Urinary bladder (tissue), 3 donors: ENCODE data around the genes REG3A and ELMOD3.

DNA sequence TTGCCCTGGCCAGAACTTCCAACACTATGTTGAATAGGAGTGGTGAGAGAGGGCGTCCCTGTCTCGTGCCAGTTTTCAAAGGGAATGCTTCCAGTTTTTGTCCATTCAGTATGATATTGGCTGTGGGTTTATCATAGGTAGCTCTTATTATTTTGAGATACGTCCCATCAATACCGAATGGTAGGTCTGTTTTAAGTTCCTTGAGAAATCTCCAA, 403.9 kb upstream of the REG3G start:
- PRO-cap: no peak
- RAMPAGE, long total RNA: no peak

GRCh38 chr2:79159130-79159810, at the start of gene REG3A:
TSS of gene REG3A (minus strand) at chr2:79159753.
- PRO-cap: no peak
- RAMPAGE, long total RNA: no peak

DNA sequence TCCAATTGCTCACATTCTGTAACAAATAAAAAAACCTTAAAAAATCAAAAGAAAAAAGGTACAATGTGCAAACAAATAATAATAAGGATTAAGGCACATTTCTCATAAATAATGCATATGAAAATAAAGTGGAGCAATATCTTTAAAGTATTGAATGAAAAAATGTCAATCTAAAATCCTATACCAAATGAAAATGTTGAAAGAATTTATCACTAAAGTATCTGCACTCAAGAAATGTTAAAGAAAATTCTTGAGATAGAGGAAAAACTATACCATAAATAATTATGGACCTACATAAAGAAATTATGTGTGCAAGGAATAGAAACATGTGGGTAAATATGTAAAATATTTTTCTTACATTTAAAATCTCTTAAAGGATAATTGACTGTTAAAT, 711.2 kb upstream of the LRRTM1 start:
- PRO-cap: no peak
- RAMPAGE, long total RNA: no peak

DNA sequence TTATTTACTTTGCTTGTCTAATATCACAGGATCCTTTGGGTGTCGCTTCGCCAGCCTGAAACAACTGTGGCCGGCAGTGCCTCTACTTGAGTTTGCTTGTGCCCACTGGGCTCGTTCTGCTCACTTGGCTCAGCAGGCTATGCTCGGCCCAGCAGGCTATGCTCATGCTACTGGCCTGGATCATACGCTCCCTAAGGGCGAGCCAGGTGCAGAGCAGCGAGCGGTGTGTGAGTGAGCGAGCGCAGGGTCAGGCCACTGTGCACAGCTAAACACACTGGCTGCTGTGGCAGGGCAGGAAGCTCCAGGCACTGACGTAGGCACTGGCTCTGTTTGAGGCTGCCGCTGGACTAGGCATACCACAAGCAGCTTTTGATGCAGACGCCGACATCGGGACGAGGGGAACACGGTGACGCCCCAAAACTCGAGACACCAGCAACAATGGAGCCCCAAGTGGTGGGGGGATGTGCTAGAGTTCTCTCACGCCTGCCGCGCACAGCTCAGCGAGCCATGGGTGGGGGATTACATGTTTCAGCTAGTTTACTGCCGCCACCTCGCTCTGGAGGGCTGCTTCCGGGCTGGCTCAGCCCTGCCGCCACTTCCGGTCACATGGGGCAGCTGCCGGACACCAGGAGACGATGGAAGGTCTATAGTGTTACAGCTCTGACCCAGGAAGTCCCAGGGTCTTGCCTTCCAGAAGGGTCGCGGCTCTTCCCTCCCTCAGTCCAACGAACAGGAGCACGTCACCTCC, 1176.7 kb upstream of the LRRTM1 start:
- PRO-cap: no peak
- RAMPAGE, long total RNA: no peak

DNA sequence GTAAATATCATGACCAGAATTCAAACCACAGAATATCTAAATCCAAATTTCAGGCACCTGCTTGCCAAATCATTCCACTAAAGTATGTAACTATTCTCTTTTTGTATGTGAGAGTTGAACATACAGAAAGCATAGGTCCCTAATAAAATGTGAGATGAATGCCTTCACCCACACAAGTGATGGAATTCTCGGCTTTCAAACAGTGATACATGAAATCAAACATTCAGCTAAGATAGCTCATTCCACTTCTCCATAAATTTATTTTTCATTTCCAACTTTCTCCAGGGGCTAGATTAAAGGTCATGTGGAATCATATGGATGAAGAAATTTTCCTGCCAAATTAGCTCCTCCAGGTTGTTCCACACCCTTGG, 721.6 kb downstream of the SUCLG1 start:
- PRO-cap: no peak
- RAMPAGE, long total RNA: no peak

DNA sequence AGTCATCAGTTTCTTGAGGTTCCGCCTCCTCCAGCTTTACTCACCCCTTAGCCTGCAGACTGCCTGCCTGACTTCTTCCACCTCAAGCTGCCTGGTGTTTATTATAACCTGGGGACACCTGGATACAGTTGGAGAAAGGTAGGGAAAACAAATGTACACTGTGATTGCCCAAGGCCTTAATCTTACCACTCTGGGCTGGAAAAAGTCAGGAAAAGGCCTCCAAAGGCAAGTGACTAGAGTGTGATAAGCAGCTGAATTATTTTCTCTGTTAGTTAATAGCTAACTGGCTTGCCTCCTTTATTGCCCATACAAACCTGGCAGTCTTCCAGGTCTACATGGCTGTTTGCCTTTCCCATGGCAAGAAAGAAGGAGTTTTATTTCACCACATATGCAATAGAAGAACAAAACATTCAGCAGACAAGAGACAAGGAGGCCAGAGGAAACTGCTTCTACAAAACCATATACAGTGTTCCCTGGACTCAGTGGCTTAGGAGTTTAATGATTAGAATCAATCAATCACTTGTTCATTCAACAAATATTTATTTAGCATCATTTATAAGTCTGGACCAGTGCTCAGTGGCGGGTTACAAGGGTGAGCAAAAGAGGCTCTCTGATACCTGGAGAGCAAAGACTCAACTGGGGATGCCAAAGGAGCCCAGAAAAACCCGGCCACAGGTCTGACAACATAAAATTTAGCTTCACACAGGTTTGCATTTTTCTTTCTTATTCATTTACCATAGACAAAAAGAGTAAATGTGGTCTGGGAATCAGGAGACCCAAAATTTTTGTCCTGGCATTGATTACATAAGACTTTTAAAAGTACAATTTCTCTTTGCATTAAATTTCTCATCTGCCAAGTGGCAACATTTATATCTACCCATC, 27.5 kb upstream of the SUCLG1 start:
- PRO-cap: no peak
- RAMPAGE, long total RNA: no peak

GRCh38 chr2:84807141-84807529, 73.7 kb downstream of the TRABD2A start:
- PRO-cap: no peak
- RAMPAGE, long total RNA: no peak

DNA sequence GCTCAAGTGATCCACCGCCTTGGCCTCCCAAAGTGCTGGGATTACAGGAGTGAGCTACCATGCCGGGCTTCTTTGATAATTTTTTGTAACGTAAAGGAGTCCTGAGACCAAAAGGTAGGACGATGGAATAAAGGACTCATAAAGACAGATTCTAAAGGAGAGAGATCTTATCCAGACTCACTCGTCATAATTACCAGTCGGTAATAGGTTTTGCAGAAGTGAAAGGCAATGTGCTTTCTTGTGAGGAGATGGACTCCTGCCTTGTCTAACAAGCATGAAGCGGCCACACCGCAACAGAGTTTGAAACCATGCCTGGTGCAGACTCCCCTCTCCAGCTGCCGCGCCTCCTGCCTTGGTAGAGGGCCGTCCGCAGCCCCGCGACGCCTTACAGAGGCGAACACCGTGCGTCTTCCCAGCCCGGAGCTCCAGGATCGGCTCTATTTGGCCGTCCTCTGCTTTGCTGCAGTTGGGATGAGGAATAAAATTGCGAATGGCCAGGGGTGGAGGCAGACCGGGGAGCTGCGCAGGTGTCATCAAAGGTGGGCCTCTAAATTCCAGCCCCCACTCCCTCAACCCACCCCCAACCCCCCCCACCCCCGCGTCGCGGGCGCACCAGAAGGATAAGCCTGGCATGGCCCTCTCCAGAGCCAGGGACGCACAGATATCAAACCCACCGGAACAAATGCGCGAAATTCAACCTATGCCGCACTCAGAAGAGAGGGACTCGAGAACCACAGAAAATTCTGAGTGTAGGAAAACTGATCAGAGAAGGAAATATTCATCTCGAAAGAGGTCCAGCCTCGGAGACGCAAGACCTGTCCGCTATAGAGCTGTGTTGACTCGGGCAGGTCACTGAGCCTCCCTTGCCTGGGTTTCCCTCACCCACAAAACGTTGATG, 1.2 kb downstream of the TRABD2A start:
- PRO-cap: no peak
- RAMPAGE, long total RNA: no peak

DNA sequence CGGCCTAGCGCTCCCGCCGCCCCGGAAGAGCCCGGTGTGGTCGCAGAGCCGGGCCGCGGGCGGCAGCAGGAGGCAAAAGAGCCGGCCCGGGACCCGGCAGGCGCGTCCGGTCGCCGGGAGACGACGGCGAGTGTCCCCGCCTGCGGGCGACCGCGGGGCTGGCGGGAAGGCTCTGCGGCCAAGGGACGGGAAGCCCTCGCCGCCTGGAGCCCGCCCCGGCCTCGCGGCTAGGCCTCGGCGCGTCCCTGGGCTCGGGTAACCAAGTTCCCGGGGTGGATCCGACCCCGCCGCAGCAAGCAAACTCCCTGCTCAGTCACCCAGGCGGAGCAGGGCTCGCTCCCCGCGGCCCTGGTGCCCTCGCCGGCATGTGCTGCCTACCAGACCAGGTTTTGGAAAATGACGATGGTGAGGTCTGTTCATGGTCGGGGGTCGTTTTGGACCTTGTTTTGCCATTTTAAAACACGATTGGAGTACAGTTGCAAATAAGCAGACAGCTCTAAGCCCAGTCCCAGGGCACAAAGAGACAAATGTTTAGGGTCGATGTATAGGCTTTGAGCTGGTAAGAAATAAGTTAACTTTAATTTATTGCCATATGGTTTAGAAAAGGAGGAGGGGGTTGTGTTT, 987 bp downstream of the KCMF1 start:
- PRO-cap: no peak
- RAMPAGE, long total RNA: no peak

- PRO-cap: no peak
- RAMPAGE, long total RNA: no peak
These were observed 18.2 kb downstream of the KCMF1 start for GRCh38 chr2:84989112-84989622.

- PRO-cap: no peak
- RAMPAGE, long total RNA: no peak
These were observed 79.3 kb upstream of the TCF7L1 start for GRCh38 chr2:85053853-85054306.

DNA sequence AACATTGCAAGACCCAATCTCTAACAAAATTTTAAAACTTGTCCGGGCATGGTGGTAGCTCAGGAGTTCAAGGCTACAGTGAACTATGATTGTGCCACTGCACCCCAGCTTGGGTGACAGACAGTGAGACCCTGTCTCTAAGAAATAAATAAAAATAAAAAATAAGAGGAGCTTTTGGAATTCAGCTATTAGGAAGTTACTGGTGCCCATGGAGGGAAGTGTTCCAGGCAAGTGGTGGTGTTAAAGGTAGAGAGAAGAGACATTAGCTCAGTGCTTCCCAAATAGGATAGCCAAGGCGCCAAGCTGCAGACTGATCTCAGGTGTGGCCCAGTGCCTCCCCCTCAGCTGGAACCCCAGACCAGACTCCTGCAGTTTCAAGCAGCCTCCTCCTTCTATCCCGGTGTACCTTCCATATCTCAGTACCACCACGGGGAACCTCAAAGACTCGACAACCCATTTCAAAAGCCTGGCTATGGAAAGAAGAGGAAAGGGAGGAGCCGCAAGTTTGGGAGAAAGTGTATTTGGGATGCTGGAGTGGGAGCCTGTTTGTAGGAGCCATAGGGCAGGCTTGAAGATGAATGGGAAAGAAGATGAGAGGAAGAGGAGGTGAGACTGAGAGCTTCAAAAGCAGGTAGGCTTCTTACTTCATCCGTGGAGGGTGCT, 8.0 kb downstream of the TCF7L1 start:
- PRO-cap: no peak
- RAMPAGE, long total RNA: no peak

GRCh38 chr2:85231825-85232430, 95.9 kb downstream of the TGOLN2 start:
- PRO-cap: no peak
- RAMPAGE, long total RNA: no peak

DNA sequence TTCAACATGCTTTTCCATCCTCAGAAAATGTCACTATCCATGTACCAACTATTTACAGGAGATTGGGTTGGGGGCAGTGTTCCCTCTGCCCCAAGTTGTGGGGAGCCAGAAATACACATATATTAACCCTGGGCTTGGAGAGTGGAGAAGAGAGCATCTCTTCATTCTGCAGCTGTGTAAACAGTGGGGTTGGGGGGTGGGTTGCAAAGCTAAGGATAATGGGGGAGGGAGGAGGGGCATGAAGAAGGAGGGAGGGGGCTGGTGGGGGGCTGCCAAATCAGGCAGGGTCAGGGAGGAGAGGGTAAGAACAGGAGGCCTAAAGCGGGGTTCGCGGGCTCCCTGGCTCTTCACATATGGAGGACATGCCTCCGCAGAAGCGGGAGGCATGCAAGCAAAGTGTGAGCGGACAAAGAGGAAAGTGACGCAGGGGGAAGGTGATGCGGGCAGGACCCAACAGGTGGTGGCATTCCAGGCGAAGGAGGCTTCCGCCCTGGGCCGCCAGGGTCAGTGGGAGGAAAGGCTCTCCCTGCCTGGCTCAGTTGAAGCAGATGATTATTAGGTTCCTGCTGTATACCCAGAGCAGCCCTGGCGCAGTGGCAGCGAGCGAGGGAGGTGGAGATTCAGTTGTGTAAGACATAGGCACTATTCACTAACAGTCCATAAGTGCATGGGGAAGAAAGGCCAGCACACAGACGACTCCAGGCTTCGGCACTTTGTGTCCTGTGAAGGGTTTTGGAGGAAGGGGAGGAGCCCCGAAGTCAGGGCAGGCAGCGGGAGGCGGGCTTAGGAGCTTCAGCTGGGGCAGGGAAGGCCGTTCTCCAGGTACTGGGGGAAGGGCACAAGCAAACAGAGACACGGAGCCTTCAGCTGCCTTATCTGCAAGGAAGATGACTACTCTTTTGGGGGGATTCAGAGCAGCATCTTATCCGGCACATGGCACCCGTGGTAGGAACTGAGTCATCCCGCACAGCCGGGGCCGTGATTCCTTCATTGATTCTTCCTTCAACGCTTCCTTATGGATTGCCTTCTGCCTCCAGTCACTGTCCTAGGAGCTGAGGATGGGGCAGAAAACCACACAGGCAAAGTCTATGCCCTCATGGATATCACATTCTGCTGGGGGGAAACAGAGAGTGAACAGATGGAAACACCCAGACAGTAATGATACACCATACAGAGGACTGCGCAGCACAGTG, 89.9 kb downstream of the TGOLN2 start:
- PRO-cap: no peak
- RAMPAGE, long total RNA: no peak

DNA sequence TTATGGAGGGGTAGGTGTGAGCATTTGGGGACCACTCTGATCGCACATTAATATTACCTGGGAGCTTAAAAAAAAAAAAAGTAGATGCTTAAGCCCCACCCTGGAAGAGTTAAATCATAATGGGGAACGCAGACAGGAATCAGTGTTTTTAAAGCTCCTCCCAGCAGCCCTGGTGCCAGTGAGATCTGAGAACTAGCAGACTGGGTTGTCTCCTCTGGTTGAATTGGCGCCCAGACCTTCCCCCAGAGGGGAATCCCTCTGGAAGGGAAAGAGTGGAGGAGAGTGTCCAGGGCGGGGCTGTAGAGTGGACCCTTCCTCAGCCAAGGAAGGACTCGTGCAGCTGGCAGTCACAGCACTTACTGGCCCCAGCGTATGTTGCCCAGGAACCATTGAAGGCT, 62.6 kb downstream of the TGOLN2 start:
- PRO-cap: no peak
- RAMPAGE, long total RNA: no peak

GRCh38 chr2:85288001-85288823, 39.6 kb downstream of the TGOLN2 start:
- PRO-cap: no peak
- RAMPAGE, long total RNA: no peak

DNA sequence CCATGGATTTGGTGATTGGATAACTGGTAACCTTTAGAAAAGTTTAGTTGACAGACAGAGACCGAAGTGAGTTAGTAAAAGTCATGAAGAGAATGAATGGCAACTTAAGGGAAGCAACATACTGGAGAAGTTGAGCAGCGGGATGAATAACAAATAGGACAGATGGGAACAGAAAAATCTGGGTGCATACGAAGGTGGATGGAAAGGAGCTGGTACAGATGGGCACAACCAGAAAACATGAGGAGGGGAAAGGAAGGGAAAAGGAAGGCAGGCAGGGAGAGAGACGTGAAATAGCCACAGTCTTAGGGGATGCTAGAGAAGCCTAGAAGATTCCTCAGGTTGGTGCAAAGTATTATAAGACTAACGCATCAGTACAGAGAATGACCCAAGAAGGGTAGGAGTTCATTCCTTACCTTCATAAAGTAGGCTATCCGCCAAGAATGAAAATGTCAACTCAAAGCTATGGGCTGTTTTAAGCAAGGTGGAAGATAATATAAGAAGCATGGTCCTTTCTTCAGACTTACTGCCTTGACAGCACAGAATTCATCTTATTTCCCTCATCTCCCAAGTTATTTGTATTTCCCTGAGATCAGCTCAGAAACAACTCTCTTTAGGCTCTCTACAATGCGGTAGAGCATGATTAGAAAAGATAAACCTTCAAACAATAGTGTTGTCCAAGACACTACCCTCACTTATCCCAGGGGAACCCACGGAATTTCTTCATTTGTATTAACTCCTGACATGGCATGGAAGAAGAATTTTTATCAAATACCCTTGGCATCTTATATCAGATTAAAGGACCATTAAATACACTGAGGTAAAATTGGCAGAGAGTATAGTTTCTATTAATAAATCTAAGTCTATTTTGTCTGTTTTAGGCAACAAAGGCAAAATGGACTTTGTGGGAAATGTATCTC, 6.7 kb downstream of the TGOLN2 start:
- PRO-cap: no peak
- RAMPAGE, long total RNA: no peak

GRCh38 chr2:85354312-85355313, at the start of gene ELMOD3:
TSS of gene ELMOD3 (plus strand) at chr2:85354769.
- PRO-cap: bidirectional peak, plus-strand start at chr2:85354775, minus-strand start at chr2:85354532
- RAMPAGE, long total RNA: no peak

DNA sequence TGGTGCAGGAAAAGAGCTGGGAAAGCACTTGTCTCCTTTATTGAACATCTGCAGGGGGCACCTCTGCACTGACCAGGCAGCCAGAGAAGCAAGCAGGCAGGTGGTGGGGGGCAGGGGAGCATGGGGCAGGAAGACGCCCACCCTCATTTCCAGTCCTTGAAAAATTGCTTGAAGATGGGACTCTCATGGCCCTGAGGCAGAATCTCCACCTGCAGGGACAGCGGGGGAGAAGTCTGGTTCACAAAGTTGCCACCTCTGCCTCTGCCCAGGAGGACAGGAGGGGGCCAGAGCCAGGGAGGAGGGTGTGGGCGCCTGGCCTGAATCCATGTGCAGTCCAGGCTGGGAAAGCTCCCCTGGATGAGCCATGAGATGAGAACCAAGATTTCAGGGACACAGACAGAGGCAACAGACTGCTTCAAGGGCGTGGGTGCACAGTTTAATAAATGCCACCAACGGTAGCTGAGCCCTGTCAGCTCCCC, 15.4 kb downstream of the CAPG start:
- PRO-cap: no peak
- RAMPAGE, long total RNA: no peak

DNA sequence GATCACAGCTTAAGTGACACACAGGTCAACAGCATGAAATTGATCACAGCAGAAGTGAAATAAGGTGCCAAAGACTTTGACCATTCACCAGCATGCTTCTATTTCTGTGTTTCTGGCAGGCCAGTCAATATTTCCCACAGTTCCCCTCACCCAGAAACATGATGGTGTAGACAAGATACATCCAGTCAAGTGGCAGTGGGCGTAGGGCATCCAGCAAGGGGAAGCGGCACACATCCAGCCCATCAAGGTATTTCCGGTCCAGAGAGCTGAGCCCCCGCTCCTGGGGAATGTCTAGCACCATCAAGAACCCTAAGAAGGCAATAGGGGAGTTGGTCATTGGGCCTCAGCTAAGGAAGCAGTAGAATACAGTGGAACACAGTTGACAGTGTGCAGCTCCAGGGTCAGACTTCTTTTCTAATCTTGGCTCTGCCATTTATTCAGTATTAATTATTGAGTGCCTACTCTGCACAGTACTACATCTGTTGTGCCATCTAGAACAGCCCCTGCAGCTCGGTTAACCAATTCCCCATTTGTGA, 2.5 kb downstream of the GGCX start:
- PRO-cap: no peak
- RAMPAGE, long total RNA: no peak